Measurements from ENCODE around the gene TRNAU1AP.

DNA sequence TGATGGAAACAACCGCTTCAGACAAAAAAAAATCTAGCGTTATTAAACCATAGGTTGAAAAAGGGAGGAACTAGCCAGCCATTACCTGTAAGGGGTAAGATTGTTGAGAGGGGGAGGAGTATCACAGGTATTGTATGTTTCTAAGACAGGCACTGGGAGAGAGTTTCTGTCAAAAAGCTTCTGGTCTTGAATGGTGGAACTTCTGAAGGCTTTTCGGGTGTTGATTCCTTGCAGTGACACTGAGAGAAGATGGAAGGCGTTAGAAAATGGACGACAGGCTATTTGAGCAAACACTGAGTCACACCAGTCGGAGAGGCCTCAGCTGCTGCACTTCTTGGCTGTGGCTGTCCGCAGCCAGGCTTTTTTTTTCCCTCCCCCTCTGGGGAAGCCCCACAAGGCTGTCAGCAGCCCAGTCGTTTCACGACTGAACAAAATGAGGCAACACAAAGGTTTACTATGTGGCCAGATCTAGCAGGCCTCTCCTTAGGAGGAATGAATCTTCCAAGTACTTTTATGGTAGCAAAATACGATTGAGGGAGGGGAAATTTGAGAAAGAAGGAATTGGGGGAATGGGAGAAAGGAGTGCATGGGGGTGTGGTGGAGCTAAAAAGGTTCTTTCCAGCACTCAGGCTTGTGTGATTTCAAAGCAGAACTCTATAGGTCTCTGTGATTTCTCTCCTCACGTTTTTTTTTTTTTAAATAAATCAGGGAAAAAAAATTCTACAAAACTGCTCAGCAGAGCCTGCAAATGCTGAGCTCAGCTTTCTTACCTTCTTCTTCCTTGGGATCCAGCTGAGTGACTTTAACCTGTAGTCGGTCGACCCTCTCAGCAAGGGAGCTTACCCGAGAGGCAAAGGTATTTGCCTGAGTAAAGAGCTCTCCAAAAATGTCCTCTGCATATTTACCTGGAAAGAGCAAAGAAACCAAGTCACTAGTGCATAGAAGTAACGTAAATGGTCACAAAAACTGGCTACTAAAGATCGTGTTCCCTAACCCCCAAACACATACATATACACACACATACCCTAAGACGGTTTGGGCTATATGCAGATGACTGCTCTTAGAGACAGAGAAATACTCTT, 26.1 kb downstream of the GPR3 start:
- RRBS = no CpG with 5 or more reads among the region's 17 CpGs

GRCh38 chr1:27428159-27429054, 36.0 kb downstream of the GPR3 start:
- RRBS = no CpG with 5 or more reads among the region's 18 CpGs

- RRBS = no CpG with 5 or more reads among the region's 6 CpGs
Observed at GRCh38 chr1:27523024-27523471, 33.1 kb upstream of the WASF2 start.

DNA sequence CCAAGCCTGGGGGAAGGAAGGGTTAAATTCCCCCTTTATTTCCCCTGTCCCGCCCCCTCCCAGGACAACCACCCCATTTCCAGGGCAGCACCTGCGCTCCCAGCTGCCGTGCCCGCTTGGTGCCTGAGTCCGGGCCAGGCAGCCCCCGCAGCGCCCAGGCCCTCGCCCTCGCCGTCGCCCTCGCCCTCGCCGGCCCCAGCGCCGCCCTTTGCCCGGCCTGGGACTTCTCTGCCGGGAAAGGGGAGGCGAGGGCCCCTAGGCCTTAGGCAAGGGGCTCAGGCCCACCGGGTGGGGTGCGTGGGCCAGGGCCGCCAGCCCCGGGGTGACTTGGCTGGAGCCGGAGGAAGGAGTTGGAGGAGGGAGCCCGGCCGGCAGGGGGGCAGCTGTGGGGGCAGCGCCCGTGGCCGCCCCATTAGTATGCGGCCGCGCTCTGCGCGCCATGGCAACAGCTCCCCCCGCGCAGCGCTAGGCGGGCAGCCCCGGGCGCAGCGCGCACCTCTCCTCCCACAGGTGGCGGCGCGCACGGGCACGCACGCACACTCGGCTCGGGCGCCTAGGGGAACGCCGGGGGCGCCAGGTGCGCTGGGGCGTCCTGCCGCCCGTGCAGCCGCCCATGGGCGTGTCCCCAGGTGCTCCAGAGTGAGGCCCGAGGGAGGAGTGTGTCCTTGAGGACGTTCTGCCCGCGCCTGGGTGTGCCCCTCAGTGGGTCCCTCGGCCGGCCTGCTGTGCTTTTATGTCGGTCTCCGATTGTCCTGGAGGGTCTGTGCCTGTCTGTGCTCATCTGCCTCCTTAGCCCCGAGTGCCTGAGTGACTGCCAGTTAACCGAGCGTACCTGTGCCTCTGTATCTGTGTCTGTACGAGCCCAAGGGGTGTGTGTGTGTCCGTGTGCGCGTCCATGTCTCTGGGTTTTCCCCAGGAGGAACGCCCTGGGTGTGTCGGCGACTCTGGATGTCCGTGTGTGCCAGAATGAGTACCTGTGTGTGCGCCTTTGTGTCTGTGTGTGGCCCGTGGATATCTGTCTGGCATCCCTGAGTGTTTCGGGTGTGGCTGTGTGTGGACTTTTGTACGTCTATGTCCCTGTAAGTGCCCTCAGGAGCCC, 38.1 kb upstream of the WASF2 start:
- RRBS = 19% methylated on average over 24 of the region's 83 CpGs

DNA sequence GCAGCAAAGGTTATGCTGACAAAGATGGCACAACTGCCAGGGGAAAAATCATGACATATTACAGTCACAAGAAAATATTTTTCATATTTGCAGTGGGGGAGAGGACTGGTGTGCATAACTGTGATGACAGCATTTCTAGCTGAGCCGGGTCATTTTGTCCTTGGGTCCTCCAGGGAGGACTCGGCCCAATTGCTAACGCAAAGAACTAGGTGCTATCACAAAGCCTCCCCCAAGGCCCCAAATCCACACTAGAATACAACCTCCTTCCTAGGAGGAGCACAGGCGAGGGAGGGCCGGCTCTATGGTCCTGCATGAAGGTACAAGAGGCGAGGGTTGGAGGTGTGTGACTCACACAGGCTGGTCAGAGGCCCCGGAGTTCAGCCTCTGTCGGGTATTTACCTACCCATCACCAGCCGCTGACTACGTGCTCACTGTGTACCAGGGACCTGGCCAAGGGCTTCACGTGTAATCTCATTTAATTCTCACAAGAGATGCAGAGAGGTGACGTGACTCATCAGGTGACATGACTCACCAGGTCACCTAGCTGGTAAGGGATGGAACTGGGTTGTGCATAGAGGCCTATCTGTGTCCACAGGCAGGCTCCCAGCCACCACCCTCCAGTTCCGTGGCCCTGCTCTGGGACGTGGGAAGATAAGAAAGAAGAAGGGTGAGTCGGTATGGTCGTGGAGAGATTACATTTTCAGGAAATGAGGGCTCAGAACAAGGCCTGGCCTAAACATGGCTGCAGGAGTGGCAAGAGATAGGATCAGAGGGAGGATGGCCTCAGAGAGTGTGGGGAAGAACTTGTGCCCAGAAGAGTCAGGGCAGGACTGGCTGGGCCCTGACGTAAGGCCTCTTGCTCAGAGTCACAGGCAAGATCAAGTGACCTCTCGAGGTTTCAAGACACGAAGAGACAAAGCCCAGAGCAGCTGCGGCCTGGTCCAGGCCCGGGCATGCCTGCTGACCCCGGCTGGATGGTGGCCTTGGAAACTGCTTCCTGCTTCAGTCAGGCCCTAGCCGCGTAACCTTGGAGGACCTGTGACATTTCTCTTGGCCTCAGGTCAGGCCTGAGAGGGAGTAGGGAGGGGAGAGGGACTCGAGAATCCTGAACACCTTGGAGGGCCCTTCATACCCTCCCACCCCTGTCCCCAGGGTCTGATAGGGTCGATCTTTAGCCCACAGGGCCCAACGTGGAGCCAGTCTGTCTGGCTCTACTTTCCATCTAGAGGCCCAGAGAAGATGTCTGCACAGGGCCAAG, 52.6 kb upstream of the WASF2 start:
- RRBS = 57% methylated on average over 3 of the region's 27 CpGs

- RRBS = no CpG with 5 or more reads among the region's 9 CpGs
Observed at GRCh38 chr1:27560121-27560746, 43.7 kb downstream of the AHDC1 start.

GRCh38 chr1:27580495-27580989, 23.4 kb downstream of the AHDC1 start:
- RRBS = no CpG with 5 or more reads among the region's 7 CpGs

DNA sequence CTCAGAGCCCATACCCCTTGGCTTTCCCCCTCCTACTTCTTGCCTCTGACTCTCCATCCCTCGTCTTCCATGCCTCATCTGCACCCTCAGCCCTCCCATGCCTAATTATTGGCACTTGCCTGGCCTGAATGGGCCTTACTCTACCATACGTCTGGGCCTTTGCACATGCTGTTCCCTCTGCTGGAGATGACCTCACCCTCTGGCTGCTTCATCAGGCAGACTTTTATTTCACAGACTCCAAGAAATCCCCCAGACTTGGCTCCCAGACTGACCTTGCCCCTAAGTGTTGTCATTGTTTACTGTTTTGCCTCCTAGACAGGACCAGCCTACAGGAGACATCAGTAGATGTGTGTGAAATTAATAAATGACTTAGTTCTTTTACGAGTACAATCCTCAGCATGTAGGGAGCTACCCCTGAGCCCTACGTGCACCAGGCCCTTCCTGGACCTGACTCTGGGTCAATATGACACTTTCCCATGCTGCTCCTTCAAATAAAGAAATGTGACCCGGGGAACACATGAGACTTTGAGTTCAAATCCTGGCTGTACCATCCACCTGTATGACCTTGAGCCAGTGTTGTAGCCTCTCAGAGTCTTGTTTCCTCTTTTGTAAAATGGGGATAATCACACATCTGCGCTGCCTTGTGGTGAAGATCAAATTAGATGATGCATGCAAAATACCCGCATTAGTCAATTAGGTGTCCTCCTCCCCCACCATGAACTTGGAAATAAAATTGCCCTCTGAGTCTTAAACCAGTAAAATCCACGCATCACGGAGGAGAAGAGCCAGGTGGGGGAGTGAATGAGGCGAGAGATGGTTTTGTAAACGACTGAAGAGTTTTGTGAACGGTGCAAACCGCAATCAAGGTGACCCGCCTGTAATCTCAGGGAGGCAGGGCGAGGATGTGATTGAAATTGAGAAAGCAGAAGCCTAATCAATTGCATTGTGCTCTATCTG, 5.5 kb upstream of the AHDC1 start:
- RRBS = no CpG with 5 or more reads among the region's 15 CpGs

DNA sequence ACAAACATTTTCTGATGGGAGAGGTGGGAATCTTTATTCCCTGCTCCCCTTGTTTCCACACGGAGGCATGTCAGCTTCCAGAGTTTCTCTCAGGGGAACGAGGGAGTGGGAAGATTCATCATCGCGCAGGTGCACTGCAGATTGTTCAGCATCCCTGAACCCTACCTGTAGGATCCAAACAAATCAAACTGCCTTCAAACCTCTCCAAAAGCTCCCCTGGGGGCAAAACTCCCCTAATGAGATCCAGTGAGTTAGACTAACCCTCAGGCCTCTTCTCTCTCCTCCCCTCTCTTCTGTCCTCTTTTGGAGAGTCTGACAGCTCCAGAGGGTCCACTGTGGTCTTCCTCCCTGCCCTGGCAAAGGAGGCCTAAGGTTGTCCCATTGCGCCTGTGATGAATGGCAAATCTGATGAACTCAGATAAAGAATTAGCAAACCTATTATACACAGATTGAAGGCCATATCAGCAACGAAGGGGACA, 7.7 kb upstream of the AHDC1 start:
- RRBS = no CpG with 5 or more reads among the region's 6 CpGs

GRCh38 chr1:27650453-27651351, 15.7 kb upstream of the FGR start:
- RRBS = no CpG with 5 or more reads among the region's 9 CpGs

GRCh38 chr1:27737775-27738018, 11.9 kb downstream of the FAM76A start:
- RRBS = no CpG with 5 or more reads among the region's 3 CpGs

DNA sequence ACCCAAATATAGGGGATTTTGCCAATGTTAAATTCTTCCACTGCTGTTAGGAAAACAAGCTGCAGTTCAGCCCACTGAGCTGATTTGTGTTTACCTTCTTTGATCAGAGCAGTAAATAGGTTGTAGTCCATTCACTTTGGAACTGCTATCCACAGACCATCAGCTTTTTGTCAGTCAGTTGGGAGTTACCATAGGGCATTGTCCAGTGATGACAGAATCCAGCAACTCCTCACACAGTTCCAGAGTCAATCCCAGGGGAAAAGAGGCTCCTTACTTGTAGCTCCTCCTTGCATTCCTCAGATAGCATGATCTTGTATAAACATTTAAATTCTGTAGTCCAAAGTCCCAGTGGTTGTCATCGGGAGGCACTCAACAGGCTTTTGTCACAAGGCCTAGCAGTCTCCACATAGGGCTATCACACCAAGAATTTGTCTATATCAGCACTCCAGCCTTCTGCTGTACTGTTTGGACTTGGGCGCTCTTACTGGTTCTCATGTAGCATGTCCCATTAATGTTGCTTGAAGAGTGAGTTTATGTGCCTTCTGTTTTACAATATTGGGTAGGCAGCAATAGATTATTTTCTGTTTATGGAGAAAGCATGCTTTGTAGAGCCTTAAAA, 13.3 kb upstream of the PPP1R8 start:
- RRBS = no CpG with 5 or more reads among the region's 2 CpGs

DNA sequence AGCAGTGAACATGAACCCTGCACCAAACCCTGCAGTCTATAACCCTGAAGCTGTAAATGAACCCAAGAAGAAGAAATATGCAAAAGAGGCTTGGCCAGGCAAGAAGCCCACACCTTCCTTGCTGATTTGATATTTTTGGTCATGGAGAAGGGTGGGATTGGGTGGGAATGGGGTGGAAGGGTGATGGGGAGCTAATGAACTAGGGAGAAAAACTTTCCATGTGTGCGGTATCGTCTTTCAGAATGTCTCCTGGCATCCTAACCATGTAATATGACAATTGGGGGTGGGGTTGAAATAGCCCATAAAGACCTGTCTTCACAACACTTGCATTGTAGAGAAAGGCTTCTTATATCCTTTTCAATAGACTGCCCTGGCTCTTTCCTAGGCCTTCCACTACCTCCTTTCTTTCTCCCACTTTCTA, 19.7 kb downstream of the PPP1R8 start:
- RRBS = no CpG with 5 or more reads among the region's 2 CpGs

GRCh38 chr1:27891164-27892292, 19.2 kb downstream of the THEMIS2 start:
- RRBS = no CpG with 5 or more reads among the region's 7 CpGs

GRCh38 chr1:27967014-27968383, 7.7 kb downstream of the XKR8 start:
- RRBS = no CpG with 5 or more reads among the region's 19 CpGs

DNA sequence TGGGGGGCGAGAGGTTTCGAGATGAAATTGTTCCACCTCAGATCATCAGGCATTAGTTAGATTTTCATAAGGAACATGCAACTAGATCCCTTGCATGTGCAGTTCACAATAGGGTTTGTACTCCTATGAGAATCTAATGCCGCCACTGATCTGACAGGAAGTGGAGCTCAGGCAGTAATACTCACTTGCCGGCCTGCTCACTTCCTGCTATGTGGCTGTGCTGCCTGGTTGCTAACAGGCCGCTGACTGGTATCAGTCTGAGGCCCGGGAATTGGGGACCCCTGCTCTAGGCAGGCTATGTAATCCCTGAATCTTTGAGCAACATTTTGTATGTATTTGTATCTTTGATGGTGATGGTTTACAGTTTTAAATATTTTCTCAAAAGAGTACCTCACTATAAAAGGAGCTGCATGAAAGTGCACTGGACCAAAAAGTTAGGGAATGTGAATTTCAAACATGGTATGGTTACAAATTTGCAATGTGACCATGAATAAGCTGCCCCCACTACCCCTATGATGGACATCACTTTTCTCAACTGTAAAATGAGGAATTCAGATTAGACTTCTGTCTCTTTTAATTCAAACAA, 32.6 kb downstream of the XKR8 start:
- RRBS = 65% methylated on average over 3 of the region's 6 CpGs

GRCh38 chr1:28199111-28200013, 22.9 kb upstream of the PTAFR start:
- RRBS = no CpG with 5 or more reads among the region's 10 CpGs

DNA sequence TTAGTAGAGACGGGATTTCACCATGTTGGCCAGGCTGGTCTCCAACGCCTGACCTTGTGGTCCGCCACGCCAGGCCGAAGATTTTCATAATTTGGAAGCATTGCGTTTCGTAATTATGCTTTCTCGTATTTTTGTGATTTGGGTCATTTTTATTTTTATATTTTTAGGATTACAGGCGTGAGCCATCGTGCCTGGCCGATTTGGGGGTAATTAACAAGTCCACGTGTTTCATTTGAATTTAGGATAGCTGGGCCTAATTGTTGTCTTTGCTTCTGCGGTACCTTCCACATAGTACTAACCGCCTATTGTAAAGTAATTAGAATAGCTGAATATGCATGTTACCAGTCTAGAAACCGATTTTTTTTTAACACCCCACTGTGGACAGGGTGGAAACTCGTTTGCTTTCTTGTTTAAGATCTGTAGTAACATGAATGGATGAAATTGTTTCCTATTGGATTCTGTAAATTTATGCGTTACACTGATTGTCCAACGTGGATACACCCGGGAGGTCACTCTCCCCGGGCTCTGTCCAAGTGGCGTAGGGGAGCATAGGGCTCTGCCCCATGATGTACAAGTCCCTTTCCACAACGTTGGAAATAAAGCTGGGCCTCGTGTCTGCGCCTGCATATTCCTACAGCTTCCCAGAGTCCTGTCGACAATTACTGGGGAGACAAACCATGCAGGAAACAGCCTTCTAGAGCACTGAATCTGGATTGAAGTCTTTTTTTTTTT, 1.2 kb downstream of the RCC1 start:
- RRBS = no CpG with 5 or more reads among the region's 25 CpGs

DNA sequence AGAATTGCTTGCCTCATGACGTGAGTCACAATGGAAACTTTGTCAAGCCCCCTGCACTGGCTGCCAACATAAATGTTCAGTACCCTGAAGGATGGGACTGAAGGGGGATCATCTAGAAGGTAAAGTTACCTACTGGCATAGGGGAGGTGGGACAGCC, 4.0 kb downstream of the RCC1 start:
- RRBS = no CpG with 5 or more reads among the region's 1 CpG

GRCh38 chr1:28552308-28553375, at the start of gene TRNAU1AP:
TSS of gene TRNAU1AP (plus strand) at chr1:28553085.
- RRBS = 2% methylated on average over 10 of the region's 65 CpGs